ENCODE measurements around the gene SMPD3.

DNA sequence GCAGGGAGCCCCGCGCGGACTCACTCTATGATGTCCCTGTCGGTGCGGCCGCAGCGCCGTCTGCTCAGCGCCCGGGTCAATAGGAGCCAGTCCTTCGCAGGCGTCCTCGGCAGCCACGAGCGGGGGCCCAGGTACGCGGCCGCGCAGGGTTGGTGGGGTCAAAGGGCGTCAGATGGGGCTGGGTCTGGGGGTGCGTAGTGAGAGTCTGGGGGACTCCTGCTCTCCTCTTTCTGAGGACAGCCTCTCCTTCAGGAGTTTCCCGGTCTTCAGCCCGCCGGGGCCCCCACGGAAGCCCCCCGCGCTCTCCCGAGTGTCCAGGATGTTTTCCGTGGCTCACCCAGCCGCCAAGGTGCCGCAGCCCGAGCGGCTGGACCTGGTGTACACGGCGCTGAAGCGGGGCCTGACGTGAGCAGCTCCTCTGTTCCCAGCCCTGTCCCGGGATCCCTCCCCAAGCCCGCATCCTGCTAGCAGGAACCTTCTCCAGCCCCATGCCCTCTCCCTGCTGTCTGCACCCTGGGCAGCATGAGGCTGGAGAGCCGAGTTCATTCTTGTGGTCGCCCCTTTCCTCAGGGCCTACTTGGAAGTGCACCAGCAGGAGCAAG lies 9.9 kb downstream of the RIPOR1 start:
- PRO-cap, result no peak
- RAMPAGE, long total RNA, 3 experiments, result start-site peak on the plus strand in 1 of 3 experiments, centred at position 302 of the sequence, 19 reads per replicate

DNA sequence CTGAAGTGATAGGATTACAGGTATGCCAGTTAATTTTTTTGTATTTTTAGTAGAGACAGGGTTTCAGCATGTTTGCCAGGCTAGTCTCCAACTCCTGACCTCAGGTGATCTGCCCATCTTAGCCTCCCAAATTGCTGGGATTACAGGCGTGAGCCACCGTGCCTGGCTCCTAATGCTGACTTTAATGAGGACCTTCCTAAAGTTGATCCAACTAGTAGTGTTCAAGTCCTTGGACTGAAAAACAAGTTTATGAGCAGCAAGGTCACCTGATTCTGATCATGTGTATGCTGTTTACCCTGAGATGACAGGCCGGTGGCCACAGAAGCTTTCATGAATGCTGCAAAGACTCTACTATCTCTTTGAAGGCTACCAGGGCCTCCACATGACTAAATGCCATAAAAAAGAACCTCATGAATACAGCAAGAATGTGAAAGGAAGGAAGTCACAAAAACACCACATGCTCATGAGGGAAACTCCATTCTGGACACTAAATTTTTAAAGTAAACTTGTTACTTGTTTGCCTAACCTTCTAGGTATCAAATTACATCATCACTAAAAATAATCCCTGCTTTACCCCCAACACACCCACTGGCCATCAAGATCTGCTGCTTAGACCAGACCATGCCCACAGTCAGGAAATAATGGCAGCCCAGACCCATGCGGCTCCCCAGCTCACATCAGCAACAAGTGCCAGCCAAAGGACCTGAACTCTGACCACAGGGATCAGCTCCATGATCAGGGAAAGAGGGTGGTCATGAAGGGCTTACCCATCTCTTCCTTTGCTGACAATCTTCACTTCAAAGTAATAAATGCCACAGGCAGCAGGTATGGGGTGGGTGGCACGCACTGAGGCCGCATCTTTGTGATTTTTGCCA lies 1.5 kb downstream of the RANBP10 start:
- PRO-cap, result no peak
- RAMPAGE, long total RNA, 3 experiments, result no peak in any of the 3 experiments

- PRO-cap, result unidirectional peak, plus-strand start at chr16:67863504
- RAMPAGE, long total RNA, 3 experiments, result no peak in any of the 3 experiments
Observed at GRCh38 chr16:67862806-67863719, 9.8 kb upstream of the EDC4 start.

DNA sequence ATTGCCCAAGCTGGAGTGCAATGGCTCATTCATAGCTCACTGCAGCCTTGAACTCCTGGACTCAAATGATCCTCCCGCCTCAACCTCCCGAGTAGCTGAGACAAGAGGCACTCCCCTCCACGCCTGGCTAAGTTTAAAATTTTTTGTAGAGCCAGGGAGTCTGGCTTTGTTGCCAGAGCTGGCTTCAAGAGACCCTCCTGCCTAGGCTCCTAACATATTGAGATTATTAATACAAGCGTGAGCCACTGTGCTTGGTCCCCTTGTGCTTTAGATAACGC lies 1.1 kb downstream of the PSKH1 start:
- PRO-cap, result no peak
- RAMPAGE, long total RNA, 3 experiments, result no peak in any of the 3 experiments

GRCh38 chr16:67909001-67909651 lies 16.1 kb downstream of the PSKH1 start:
- PRO-cap, result no peak
- RAMPAGE, long total RNA, 3 experiments, result no peak in any of the 3 experiments

DNA sequence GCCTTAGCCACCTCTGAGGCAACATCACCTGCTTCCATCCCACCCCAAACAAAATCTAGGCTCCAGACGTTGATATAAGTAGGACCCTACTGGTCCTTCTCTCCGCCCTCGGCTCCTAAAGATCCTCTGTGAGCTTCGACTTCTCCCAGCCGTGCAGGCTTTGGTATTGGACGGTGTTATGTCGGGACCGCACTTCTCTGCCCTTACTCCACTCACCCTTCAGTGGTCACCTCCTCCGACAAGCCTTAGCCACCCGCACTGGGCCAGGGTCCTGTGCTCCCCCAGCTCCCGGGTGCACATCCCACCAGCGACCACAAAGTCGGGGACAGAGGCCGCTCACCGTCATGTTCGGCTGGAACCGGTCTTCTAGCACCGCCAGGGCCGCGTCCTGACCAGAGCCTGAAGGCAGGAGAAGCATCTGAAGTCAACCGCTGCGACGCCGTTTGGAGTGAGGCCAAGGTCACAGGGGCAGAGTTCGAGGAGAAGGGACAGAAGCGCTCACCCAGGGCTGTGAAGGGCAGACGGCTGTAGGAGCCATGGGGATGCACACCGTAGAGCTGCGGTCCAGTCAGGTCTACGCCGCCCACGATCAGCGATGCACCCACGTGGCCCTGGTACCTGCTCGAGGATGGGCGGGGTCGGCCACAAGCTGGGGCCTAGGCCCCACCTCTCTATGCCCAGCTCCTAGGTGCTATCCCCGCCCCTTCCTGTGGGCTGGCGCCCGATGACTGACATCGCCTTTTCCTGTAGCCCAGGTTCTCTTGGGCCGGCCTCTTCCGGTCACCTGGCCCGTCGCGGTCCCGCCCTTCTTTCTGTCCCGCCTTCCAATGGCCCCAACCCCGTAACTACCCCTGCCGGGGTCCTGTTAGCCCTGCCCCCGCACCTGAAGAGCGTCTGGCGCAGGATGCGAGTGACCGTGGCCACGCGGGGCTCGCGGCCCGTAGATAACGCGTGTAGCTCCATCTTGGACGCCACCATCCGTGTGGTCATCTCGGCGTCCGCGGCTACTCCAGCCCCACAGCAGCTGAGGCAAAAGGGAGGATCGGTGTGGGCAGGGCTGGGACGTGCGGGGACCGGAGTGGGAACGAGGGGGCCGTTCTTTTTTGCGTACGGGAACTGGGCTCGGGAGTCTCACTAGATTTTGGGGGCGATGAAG lies 1.2 kb downstream of the PSMB10 start:
- PRO-cap, result bidirectional peak, plus-strand start at position 893 of the sequence, minus-strand start at position 578 of the sequence
- RAMPAGE, long total RNA, 3 experiments, result start-site peak on the minus strand in 3 of 3 experiments, centred at positions 638 to 714 of the sequence, 18 to 23 reads per replicate

DNA sequence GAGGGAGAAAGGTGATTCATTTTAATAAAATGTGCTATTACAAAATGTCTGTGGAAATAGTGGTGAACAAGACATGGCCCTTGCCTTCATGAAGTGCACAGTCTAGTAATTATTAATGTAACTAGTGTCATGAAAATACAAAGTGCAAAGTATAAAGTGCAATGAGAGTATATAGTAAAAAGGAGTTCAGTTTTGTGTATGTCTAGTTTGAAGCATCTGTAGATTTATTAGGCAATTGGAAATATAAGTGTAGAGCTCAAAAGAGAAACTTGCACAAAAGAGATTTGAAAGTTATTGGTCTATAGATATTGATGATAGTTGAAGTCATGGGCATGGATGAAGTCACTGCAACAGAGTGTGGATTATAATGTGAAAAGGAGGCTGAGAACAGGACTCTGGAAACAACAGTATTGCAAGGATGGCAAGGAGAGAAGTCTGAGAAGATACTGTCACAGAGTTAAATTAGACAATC lies 12.1 kb downstream of the NFATC3 start:
- PRO-cap, result no peak
- RAMPAGE, long total RNA, 3 experiments, result no peak in any of the 3 experiments

GRCh38 chr16:68234934-68235434 lies 943 bp downstream of the ESRP2 start:
- PRO-cap, result no peak
- RAMPAGE, long total RNA, 3 experiments, result no peak in any of the 3 experiments

- PRO-cap, result no peak
- RAMPAGE, long total RNA, 3 experiments, result no peak in any of the 3 experiments
Observed at GRCh38 chr16:68252424-68252900, 7.3 kb downstream of the PLA2G15 start.

DNA sequence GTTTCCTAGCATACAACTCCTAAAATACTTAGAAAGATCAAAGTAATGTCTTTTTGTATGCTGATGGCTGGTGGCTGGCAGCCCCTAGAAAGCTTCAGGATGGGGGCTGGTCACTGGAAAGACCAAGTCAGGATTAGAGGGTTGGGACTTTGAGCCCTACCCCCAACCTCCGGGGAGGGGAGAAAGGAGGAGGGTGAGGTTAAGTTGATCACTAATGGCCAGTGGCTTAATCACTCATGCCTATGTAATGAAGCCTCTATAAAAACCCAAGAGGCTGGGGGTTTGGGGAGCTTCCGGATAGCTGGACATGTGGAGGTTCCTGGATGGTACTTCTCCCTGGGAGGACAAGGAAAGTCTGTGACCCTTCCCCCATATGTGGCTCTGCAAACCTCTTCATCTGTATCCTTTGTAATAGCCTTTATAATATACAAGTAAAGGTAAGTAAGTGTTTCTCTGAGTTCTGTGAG lies 3.4 kb downstream of the SLC7A6 start:
- PRO-cap, result no peak
- RAMPAGE, long total RNA, 3 experiments, result start-site peak on the plus strand in 1 of 3 experiments, centred at position 167 of the sequence, 18 reads per replicate

- PRO-cap, result no peak
- RAMPAGE, long total RNA, 3 experiments, result start-site peak on the plus strand in 2 of 3 experiments, at chr16:68283864-68284029 at its widest, 23 to 51 reads per replicate
Observed at GRCh38 chr16:68283531-68284516, 19.5 kb downstream of the SLC7A6 start.

DNA sequence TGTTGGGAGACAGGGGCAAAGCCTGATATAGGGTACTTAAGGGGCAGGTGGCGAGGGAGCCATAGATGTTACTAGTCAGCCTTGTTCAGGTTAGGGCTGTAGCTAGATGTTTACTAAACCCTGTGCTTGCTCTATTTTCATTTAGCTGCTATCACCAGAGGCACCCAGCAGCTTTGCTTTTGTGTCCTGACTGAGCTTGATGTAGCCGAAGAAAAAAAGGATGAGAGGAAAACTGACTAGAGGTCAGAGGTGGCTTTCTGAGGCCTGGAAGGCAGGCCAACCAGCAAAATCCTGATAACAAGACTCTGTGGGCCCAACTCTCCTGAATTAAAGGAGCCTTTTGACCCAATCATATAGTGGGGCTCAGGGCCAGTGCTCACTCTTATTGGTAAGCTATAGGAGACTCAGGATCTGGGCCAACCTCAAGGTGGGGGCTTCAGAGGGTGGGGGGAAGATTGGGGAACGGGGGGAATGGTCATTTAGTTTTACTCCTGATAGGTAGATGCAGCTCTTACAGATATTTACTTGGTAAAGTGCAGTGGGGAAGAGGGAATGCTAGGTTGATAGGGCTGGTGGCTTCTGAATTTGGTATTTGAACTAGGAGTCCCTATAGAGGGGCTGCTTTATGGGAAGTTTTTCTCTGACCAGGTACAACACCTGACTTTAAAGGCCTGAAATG lies 13.5 kb downstream of the SLC7A6OS start:
- PRO-cap, result no peak
- RAMPAGE, long total RNA, 3 experiments, result no peak in any of the 3 experiments

DNA sequence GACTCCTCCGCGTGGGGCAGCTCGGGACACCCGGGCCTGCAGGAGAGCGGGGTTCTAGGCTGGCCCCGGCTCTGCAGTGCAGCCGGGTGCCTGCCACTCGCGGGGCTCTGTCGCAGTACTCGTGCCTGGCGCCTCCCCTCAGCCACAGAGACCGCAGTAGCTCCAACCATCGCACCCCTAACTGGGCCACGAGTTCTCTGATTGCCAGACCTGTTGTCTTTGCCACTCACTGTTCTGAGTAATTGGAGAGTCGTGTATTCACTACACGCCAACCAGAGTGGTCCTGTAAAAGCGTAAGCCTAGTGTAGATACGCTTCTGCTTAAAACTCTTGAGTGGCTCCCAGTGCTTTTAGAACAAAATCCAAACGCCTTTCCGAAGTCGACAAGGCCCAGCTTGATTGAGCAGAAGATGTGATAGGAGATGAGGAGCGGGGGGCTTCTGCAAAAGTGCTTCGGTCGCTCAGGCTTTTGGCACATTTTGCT lies 435 bp downstream of the PRMT7 start:
- PRO-cap, result no peak
- RAMPAGE, long total RNA, 3 experiments, result no peak in any of the 3 experiments

GRCh38 chr16:68357572-68358141 lies 46.8 kb downstream of the PRMT7 start:
- PRO-cap, result no peak
- RAMPAGE, long total RNA, 3 experiments, result no peak in any of the 3 experiments

- PRO-cap, result no peak
- RAMPAGE, long total RNA, 3 experiments, result no peak in any of the 3 experiments
Observed at GRCh38 chr16:68375193-68375596, 64.4 kb downstream of the PRMT7 start.

GRCh38 chr16:68448171-68449112 lies at the start of gene SMPD3:
Gene SMPD3 (minus strand): TSS chr16:68448508.
- PRO-cap, result unidirectional peak, minus-strand start at chr16:68448506; bidirectional peak, plus-strand start at chr16:68448843, minus-strand start at chr16:68448543
- RAMPAGE, long total RNA, 3 experiments, result no peak in any of the 3 experiments

- PRO-cap, result no peak
- RAMPAGE, long total RNA, 3 experiments, result no peak in any of the 3 experiments
Observed at GRCh38 chr16:68507613-68508041, 31.5 kb upstream of the ZFP90 start.

GRCh38 chr16:68529897-68530831 lies 8.9 kb upstream of the ZFP90 start:
- PRO-cap, result bidirectional peak, plus-strand start at chr16:68530123, minus-strand start at chr16:68530040
- RAMPAGE, long total RNA, 3 experiments, result start-site peak on the plus strand in 2 of 3 experiments, at chr16:68530107-68530192 at its widest, 17 to 23 reads per replicate

- PRO-cap, result no peak
- RAMPAGE, long total RNA, 3 experiments, result no peak in any of the 3 experiments
Observed at GRCh38 chr16:68760499-68761462, 23.7 kb downstream of the CDH1 start.

DNA sequence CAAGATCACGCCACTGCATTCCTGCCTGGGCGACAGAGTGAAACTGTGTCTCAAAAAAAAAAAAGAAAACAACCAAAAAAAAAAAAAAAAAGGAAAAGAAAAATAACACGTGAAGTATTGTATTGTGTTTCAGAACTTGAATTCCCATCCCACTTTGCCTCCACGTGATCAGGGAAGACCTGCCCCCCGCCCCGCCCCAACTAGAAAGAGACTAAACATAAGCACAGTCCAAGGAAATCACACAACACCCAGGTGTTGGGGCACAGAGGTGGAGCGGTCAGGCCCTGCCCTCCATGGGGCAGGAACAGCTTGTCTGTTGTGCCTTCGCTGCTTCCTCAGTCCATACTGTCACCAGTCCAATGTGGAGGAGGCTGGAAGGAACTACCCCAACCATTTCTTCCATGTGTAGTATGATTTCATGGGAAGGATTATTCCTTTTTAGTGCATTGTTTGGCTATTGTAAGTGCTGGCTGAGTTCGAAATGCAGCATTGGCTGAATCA lies 50.4 kb downstream of the TANGO6 start:
- PRO-cap, result no peak
- RAMPAGE, long total RNA, 3 experiments, result no peak in any of the 3 experiments

All from tibial nerve (tissue), 3 donors.